HGPS cell (cell line): ENCODE measurements around a stretch of chr2.

GRCh38 chr2:130351444-130352074, 4.3 kb upstream of the PTPN18 start:
- RRBS, result no CpG with 5 or more reads among the region's 8 CpGs

- RRBS, result no CpG with 5 or more reads among the region's 18 CpGs
These were observed 507 bp upstream of the ARHGEF4 start for GRCh38 chr2:130836157-130836656.

GRCh38 chr2:131065179-131065493, 28.1 kb downstream of the FAM168B start:
- RRBS, result no CpG with 5 or more reads among the region's 3 CpGs

- RRBS, result no CpG with 5 or more reads among the region's 4 CpGs
These were observed 21.9 kb downstream of the PLEKHB2 start for GRCh38 chr2:131127054-131127488.

GRCh38 chr2:131492651-131493225, 541 bp upstream of the MZT2A start:
- RRBS, result 2% methylated on average over 4 of the region's 56 CpGs

- RRBS, result no CpG with 5 or more reads among the region's 21 CpGs
These were observed 13.2 kb upstream of the CCDC74A start for GRCh38 chr2:131514087-131515260.

GRCh38 chr2:131543439-131544242, 16.0 kb downstream of the CCDC74A start:
- RRBS, result no CpG with 5 or more reads among the region's 36 CpGs

DNA sequence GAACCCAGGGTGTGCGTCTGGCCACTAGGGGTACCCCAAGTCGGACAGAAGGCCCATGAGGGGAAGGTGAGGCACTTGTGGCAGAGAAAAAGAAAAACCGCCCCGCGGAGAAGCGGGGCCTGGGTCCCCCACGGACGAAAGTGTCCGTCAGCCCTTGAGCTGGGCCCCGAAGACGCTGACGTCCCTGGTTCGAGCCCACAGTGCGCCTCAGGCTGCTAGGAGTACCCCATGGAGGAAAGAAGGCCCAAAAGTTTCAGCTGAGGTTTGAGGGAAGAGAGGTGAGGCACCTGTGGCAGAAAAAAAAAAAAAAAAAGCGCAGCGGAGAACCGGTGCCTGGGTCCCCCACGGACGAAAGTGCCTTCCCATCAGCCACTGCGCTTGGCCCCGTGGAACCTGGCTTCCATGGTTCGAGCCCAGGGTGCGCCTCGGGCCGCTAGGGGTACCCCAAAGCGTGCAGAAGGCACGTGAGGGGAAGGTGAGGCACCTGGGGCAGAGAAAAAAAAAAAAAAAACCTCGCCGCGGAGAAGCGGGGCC, 228.3 kb downstream of the CCDC74A start:
- RRBS, result 6% methylated on average over 3 of the region's 31 CpGs

- RRBS, result no CpG with 5 or more reads among the region's 3 CpGs
These were observed 1.4 kb upstream of the GPR39 start for GRCh38 chr2:132415155-132415749.

DNA sequence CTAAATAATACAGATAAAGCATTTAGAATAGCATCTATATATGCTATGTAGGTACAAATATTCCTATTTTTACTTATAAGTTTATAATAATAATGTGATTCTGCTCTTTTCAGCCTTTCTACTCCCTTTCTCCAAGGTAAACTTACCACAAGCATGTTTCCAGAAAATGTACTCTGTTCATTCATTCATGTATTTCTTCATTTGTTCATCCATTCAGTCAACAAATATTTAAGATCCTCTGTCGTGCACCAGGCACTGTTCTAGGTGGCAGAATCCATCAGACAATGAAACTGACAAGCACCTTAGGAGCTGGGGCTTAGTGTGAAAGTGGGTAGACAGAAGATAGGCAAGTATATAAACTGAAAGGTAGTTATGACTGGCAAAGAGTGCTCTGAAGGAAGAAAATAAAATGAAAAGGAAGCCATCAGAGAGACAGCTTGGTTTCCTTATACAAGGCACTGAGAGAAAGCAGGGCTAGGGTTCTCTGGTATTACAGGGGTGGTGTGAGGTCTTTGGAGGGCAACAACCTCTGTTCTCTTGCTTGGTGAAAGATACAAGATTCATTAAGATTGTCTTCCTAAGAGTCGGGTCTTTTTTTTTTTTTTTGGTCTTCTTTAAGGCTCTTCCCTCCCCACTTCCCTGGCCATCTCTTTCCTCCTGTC, 46.4 kb downstream of the GPR39 start:
- RRBS, result no CpG with 5 or more reads among the region's 2 CpGs

DNA sequence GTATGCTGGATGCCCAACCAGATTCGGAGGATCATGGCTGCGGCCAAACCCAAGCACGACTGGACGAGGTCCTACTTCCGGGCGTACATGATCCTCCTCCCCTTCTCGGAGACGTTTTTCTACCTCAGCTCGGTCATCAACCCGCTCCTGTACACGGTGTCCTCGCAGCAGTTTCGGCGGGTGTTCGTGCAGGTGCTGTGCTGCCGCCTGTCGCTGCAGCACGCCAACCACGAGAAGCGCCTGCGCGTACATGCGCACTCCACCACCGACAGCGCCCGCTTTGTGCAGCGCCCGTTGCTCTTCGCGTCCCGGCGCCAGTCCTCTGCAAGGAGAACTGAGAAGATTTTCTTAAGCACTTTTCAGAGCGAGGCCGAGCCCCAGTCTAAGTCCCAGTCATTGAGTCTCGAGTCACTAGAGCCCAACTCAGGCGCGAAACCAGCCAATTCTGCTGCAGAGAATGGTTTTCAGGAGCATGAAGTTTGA, 24.8 kb downstream of the LYPD1 start:
- RRBS, result no CpG with 5 or more reads among the region's 37 CpGs

GRCh38 chr2:132803986-132804453, 134.0 kb upstream of the LYPD1 start:
- RRBS, result no CpG with 5 or more reads among the region's 4 CpGs

GRCh38 chr2:133591088-133591679, 22.9 kb upstream of the NCKAP5 start:
- RRBS, result no CpG with 5 or more reads among the region's 8 CpGs

DNA sequence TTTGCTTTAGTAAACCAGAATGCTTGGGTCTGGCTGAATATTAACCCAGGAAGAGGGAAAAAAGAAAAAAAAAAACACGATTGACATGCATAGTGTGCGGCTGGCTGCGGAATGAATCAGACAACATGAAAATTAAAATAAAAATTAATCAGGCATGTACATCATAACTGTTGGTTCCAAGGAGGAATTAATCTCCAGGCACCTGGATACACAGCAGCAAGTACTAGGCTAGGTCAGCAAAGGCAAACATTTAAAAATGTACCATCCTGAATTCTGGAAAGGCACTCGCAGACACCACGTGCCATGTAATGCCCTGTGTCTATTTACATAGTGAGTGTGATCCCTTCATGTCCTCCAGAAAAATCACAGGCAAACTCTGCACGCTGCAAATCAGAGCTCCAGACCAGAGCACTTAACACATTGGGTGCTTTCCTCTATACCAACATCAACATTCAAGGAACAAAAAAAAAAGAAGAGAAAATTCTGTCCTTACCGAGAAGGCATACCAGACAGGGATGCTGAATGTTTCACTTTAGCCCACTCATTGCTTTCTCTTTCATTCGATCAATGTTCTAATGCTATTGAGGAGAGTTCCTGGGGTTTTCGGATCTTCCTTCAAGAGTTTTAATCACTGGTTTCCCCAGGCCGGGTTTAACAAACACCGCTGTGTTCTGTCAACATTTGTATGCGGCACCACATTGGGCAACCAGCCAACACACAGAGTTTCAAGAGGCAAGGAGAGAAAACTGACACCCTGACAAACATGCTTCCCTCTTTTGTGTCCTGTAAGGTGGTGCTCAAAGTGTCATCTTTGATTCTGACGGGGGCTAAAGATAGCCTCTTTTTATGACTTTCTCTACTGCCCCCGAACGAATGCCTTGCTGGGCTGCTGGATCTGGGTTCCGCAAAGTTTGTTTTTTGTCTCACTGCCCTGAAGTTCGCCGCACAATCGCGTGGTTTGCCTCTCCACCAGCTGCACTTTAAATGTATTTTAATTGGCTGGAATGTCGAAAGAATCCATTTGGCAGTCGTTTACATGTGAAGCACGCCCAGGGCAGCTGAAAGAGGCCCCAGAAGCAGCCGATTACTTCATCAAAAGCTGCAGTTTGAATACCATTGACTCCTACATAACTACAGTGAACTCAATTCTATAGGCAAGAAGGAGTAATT, 106.3 kb upstream of the NCKAP5 start:
- RRBS, result no CpG with 5 or more reads among the region's 24 CpGs

- RRBS, result no CpG with 5 or more reads among the region's 5 CpGs
These were observed 266.7 kb upstream of the MGAT5 start for GRCh38 chr2:133987188-133987464.

DNA sequence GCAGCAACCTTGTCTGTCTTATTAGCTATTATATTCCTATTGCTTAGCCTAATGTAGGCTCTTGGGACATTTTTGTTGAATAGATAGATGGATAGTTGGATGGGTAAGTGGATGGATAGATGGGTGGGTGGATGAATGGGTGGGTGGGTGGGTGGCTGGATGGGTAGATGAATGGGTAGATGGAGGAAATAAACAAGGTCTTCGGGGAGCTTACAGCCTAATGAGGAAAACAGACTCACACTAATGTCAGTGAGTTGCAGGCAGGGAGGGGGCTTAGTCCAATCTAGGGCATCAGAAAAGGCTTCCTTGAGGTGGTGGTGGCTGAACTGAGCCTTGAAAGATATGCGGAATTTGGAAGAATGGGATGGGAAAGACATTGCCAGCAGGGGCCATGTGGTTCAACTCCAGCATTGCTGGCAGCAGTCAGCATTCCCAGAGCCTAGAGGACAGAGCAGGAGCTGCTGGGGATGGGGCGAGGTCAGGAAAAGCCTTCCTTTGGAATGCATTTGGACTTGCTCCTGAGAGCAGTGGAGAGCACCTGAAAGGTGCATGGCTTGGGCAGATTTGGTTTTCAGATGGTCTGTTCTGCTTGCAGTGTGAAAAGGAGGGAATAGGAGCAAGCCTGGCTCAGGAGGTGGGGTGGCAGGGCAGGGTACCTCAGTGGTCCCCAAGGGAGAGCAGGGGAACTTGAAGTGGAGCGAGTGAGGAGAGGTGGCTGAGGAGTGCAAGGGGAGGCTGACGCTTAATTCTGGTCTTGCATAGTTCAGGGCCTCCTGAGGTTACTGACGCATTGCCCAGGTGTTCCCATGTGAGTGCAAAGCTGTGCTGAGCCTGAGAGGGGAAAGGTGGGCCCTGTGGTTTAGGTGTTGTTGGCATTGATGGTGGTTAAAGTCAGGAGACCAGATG, 112.3 kb upstream of the MGAT5 start:
- RRBS, result no CpG with 5 or more reads among the region's 6 CpGs

DNA sequence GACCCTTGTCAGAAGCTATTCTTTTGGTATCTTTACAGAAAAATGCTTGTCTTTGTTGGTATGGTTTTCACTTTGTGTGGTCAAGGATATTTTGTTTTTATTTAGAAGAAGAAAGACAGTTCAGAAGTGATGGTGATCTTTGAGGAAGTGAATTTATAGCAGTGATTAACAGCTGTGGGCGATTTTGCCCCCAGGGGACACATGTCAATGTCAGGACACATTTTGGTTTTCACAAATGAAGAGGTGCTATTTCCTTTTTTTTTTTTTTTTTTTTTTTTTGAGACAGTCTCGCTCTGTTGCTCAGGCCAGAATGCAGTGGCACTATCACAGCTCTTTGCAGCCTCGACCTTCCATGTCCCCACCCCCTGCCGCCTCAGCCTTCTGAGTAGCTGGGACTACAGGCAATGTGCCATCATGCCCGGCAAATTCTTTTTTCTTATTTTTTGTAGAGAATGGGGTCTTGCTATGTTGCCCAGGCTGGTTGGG, 21.5 kb downstream of the MGAT5 start:
- RRBS, result no CpG with 5 or more reads among the region's 5 CpGs

DNA sequence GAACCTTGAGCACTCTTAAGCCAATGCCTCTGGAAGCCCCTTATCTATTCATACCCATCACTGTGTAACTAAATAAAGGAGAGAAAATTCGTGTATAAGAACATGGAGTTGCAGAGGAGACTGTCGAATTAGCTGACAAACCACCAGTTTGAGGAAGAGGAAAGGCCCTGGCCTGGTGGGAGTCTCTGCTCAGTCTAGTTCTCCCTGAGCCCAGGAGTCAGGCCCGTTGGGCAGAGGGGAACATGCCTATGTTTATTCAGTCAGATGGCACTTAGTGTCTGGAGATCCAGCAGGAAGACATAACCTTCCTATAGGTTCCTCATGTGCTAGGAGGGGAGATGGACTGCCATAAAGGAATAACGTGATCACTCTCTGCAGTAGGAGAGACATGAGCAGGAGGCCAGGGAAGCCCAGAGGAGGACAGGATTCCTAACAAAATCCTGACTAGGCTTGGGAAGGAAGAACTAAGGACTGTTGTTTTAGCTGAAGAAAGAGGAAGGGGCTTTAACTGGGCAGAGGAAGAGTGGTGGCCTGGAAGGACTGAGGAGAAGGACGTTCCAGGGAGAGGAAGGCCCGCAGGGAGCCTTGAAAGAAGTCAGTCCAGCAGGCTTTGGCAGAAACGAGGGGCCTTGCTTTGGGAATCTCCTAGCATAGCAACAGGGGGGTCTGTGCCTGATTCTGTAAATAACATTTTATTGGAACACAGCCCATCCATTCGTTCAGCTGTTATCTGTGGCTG, 60.5 kb downstream of the MGAT5 start:
- RRBS, result no CpG with 5 or more reads among the region's 8 CpGs

GRCh38 chr2:134328357-134328941, 74.6 kb downstream of the MGAT5 start:
- RRBS, result no CpG with 5 or more reads among the region's 4 CpGs

- RRBS, result no CpG with 5 or more reads among the region's 3 CpGs
These were observed 107.7 kb downstream of the MGAT5 start for GRCh38 chr2:134361499-134362067.